HTR-8/SVneo (cell line): ENCODE measurements around a stretch of chr1.

DNA sequence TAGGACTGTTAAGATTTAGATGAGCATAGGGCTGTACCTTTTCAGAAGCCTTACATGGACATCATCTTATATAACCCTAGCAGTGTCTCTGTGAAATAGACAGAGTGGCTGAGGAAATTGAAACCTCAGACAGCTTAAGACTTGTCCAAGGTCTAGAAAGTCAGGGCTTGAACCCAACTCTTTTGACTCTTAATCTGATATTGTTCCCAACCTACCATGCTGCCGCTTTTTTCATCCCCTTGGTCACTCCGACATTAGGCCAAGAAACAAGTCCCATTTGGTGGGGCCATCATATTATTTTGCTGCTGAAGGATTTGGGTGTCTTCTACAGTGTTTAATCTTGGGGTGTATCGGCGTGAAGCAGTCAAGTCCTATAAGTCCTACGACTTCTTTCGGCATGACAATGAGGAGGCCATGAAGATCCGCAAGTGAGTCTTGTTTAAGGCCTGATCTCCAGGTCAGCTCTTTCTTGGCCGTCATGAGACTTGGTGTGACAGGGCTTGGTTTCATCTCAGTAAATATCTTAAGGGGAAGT, 9.3 kb downstream of the PFKFB2 start:
- RRBS, result no CpG with 5 or more reads among the region's 8 CpGs

DNA sequence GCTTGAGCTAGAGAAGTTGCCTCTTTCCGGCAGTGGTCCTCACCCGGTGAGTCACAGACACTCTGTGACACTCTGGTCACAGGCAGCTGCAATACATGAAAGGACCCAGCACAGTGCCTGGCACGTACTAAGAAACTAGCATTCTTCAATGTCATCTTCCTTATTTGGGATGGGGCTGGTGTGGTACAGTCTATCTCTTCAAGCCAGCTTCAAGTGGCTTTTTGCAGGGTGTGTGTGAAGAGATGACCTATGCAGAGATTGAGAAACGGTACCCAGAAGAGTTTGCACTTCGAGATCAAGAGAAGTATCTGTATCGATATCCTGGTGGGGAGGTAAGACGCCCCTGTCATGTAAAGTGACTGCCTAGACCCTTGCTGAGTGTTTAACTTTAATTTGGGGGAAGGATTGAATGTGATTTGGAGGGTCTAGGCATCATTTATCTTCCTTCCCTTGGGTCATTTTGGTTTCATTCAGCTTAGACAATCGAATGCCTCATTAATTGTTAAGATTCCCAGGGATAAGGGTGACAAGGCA, 16.2 kb downstream of the PFKFB2 start:
- RRBS, result no CpG with 5 or more reads among the region's 8 CpGs

GRCh38 chr1:207071257-207071732, 17.4 kb upstream of the C4BPB start:
- RRBS, result no CpG with 5 or more reads among the region's 7 CpGs

DNA sequence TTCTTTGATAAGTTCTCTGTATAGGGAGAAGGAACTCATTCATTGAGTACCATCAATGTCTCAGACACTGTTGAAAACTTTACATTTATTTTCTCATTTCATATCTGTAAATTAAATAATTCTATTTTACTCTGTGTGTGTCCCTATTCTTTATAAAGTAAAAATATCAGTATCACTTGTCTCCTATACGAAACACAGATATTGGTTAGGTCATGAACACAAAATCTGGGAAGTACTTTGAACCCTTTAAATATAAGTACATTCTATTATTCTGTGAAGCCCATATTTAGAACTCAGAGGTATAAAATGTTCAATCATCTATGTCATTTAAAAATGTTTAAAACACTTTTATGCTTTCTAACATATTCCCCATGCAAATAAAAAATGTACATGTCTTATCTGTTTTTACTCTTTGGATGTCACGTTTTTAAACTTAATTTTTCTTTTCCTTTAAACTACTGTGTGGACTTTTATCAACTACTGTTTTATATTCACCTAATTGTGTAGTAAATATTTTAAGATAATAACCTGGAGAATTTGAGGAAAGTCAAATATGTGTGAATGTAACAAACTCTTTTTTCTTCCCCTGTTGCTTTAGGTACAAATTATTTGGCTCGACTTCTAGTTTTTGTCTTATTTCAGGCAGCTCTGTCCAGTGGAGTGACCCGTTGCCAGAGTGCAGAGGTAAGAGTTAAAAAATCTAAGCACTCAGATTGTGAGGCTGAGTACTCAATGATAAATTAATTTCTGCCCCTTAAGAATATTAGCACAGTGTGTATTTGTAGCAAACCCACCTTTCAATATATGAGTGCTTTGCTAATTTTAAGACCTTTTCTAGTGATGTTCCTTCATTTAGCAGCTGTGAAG, 4.9 kb downstream of the CD55 start:
- RRBS, result no CpG with 5 or more reads among the region's 4 CpGs

- RRBS, result no CpG with 5 or more reads among the region's 5 CpGs
Observed at GRCh38 chr1:207336472-207337702, 15.4 kb downstream of the CD55 start.

DNA sequence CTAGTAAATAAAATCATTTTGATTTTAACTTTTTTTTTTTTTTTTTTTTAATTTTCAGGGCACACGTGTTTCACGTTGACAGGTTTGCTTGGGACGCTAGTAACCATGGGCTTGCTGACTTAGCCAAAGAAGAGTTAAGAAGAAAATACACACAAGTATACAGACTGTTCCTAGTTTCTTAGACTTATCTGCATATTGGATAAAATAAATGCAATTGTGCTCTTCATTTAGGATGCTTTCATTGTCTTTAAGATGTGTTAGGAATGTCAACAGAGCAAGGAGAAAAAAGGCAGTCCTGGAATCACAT, 38.0 kb downstream of the CD55 start:
- RRBS, result no CpG with 5 or more reads among the region's 3 CpGs

- RRBS, result no CpG with 5 or more reads among the region's 9 CpGs
Observed at GRCh38 chr1:207635321-207636061, 9.4 kb upstream of the CR1L start.

DNA sequence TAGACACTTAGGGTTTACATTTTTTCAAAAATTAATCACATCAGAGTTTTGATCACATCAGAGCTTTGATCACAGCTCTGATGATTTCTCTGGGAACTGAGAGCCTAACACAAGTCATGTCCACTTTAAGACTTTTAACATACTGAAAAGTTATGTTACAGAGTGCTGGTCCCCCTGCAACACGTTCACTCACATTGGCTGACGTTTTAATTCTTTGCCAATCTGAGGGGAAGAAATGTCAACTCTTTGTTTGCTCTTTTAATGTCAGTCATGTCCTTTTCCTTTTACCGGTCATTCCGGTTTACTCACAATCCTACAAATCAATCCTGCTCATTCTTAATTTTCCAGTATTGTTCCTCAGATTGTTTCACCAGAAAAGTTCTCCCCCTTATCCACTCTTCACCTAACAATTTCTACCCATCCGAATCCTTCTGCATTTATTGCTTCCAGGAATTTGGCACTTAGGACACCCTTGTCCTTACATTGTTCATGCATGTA, 956 bp upstream of the CD46 start:
- RRBS, result no CpG with 5 or more reads among the region's 5 CpGs

GRCh38 chr1:207766386-207766853, 14.6 kb downstream of the CD46 start:
- RRBS, result no CpG with 5 or more reads among the region's 1 CpG

- RRBS, result 94% methylated on average over 2 of the region's 21 CpGs
Observed at GRCh38 chr1:207826291-207827392, 74.8 kb downstream of the CD46 start.

DNA sequence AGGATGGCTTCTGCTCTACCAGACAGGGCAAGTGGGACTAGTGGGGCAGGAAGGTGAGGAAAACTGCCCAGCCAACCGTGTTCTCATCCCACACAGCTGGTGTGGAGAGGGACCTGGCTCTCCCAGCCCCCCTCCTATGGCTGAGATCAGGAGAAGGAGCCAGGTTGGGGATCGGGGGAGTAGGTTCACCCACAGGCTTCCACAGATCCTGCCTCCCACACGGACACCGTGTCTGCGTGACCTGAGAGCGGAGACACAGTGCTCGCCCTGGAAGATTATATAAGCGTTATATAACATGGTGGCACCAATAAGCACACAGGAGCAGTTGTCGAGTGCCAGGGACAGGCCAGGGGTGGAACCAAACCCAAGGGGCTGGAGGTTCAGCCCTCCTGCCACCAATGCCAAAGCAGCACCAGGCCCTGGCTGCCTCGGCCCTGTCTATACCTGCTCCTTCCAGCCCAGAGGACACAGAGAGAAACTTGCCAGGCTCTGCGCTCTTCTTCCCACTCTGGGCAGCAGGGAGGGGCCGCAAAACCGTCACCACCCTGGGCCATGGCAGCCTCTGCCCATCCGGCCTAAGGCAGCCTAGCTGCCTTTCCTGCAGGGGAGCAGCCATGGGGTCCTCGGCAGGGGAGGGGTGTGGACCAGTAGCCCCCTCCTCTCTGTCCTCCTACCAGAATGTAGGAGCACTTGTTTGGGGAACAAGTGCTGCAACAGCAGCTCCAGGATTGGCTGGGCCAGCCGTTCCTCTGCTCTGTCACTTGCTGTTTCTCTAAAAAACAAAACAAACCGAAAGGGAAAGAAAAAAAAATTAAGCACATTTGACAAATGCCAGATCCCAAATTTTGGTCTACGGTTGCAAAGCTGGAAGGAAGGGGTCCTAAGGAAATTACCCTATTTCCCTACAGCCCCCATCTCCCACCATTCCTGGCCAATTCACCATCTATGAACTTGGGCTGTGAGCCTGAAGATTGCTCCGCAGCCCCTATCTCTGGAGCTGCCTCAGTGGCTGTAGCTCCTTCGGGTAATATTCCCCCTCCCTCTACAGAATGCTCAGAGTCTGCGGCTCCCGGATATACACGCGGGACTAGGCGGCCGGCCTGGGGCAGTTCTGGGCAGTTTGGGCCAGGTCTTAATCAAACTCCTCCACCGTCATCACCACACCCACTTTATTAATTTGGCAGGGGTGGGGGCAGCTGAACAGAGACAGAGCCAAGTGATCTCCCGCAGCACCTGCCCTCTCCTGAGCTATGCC, 43.2 kb downstream of the CD34 start:
- RRBS, result no CpG with 5 or more reads among the region's 28 CpGs

DNA sequence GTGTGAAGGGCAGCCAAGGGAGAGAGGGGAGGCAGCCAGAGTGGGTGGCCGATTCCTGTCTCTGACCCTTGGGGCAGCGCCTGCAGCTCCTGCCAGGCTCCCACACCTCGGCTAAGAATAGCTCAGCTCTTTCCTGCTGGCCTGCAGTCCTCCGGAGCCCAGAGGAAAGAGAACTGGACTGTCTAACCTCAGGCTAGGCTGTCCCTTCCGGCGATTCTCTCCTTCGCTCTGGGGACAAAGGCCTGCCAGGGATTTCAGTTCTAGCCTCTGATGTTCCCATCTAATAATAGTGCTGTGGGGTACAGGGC, 11.7 kb upstream of the CD34 start:
- RRBS, result 80% methylated on average over 1 of the region's 7 CpGs

DNA sequence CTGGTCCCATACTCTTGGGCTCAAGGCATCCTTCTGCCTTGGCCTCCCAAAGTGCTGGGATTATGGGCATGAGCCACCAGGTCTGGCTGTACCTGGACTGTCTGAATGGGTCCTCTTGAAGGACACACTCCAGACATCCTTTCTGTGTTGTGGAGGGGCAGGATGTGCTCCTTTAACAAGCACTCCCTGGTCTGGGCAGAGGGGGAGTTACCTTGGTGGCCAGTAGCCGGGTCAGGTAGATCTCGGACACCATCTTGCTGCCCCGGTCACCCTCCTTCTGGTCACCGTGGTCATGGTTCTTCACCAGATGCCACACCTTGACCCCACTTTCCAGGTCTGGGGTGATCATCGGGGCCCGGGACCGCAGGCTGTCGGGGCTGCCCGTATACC, 122.2 kb upstream of the CD34 start:
- RRBS, result 96% methylated on average over 4 of the region's 9 CpGs

- RRBS, result no CpG with 5 or more reads among the region's 4 CpGs
Observed at GRCh38 chr1:208141681-208142224, 102.4 kb downstream of the PLXNA2 start.

GRCh38 chr1:208177479-208178184, 66.6 kb downstream of the PLXNA2 start:
- RRBS, result no CpG with 5 or more reads among the region's 6 CpGs

DNA sequence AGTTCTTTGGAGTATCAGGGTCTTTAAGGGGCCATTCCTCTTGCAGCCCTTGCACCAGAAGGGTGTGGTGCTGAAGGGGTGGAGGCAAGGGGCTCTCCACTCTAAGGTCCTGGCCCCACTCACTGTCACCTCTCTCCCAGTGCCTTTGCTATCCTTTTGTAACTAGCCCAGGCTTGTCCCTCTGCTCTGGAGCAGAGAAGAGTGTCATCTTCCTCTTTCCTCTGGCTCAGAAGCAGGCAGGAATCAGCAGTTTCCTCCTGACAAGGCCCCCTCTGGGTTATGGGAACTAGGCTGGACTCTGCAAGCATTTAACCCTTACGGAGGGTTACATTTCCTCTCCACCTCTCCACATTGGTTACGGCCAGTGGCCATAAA, 30.5 kb downstream of the PLXNA2 start:
- RRBS, result no CpG with 5 or more reads among the region's 2 CpGs

- RRBS, result 96% methylated on average over 5 of the region's 8 CpGs
Observed at GRCh38 chr1:208217841-208218189, 26.4 kb downstream of the PLXNA2 start.

DNA sequence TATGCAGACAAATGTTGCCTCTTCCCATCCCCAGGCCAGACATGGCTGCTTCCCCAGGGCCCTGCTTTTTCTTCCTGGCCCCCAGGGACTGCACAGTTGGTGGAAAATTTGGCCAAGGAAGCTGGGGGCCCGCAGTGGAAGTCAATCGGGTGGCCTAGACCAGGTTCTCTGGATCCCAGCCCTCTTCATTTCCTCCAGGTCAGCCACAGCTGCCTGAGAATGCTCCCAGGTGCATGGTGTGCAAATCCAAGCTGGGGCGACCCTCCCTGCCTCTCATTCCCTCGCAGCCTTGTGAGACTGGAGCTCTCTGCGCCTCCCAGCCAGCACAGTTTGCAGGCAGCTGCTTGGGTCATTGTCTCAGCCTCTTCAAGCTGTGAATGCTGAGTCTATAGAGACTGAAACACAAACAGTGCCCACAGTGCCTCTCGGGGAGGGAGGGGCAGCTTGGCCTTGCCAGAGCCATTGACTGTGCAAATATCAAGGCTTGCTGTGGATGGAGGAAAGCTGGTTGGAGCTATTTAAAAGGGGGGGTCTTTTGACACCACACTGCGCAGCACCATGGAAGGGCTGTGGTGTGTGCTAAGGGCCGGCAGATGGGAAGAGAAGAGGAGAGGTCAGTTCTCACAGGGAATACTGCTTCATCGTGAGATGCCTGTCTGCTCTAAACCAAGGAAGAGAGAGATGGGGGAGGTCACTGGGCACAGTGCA, 10.7 kb downstream of the PLXNA2 start:
- RRBS, result no CpG with 5 or more reads among the region's 9 CpGs